Body of pancreas (tissue), 2 donors: ENCODE measurements around a stretch of chr3.

GRCh38 chr3:128152555-128153065 is 671 bp upstream of the EEFSEC start:
- PRO-cap, result no peak
- RAMPAGE, long total RNA, 2 experiments, result no peak in any of the 2 experiments

DNA sequence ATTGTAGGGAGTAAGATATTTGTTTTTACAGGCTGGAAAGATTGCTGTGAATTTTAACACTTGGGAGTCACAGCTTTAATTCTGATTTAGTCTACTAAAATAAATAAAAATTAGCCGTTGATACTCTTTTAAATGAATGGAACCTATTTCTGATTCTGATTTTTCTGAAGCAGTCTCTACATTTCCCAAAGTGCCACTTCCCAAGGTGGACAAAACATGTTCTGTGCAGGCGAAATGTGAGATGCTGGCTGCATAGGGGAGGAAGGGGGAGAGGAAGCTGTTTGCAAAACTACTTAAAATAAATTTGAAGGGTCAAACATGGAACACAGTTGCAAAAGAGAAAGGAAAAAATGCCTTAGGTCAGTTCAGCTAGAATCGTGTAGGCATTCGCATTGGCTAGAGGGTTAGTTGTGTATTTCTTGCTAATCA is 25.7 kb downstream of the EEFSEC start:
- PRO-cap, result no peak
- RAMPAGE, long total RNA, 2 experiments, result no peak in any of the 2 experiments

DNA sequence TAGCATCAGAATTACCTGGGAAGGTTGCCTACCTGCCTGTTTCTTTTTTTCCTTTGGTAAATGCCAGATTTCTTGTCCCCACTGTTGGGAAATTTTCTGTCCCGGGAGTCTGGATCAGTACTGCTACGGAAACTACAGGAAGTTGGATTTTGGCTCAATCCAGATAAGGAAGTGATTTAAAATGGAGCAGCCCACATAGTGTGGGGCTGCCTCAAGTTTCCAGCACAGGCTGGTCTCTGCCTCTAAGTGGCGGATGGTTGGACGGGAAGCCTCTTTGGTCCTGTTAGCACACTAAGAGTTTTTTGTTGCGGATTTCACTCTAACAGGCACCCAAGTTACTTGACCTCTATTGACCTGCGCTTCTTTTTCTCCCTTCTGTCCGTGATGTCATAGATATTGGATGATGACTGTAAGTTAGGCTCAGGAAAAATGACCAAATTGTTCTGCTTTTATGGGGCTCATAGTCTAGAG is 54.7 kb downstream of the EEFSEC start:
- PRO-cap, result no peak
- RAMPAGE, long total RNA, 2 experiments, result no peak in any of the 2 experiments

- PRO-cap, result no peak
- RAMPAGE, long total RNA, 2 experiments, result no peak in any of the 2 experiments
These were observed 125.7 kb downstream of the EEFSEC start for GRCh38 chr3:128278867-128279437.

DNA sequence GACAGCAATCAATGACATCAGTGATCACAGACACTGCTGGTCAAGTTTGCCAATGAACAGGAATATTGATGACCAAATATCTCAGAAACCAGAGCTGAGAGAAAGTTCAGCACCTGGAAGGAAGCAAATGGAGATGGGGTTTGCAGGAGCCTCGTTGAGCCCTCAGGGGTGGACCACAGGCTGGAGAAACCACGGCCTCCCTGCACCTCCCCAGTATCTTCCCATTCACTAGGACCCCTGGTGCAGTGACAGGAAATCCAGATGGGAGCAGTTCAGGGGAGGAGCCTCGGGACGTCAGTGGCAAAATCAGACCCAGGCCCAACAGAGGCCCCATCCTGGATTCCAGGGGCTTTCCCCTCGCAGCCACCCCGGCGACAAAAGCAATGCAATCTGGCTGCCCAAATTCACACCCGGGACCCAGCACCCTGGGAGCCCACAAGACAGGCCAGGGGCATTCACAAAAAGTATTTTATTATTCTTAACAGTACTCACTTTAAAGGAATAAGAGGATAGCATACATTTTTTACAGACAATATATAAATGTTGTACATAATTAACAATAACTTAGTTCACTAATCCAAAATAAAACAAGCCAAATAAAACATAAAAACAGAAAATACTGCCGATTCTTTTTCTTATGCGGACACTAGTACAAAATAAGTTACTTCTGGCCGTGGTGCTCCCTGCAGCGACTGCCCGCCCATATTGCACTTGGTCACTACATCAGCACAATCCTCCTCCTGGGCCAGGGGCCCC is 12.5 kb upstream of the DNAJB8 start:
- PRO-cap, result no peak
- RAMPAGE, long total RNA, 2 experiments, result no peak in any of the 2 experiments

DNA sequence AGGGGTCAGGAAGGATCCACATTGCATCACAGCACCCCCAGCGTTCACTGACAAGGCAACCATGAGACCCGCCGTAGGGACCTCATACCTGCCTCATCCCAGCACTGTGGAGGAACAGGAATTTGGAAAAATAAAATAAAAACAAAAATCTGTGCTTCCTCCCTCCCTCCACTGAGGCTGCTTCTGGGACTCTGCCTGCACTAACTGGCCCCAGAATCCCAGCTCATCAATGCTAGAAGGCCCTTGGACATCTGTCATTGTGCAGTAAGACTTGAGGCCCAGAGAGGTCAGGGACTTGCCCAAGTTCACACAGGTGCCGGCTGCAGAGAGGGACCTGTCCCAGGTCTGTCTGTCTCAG is 37.3 kb downstream of the RPN1 start:
- PRO-cap, result no peak
- RAMPAGE, long total RNA, 2 experiments, result no peak in any of the 2 experiments

DNA sequence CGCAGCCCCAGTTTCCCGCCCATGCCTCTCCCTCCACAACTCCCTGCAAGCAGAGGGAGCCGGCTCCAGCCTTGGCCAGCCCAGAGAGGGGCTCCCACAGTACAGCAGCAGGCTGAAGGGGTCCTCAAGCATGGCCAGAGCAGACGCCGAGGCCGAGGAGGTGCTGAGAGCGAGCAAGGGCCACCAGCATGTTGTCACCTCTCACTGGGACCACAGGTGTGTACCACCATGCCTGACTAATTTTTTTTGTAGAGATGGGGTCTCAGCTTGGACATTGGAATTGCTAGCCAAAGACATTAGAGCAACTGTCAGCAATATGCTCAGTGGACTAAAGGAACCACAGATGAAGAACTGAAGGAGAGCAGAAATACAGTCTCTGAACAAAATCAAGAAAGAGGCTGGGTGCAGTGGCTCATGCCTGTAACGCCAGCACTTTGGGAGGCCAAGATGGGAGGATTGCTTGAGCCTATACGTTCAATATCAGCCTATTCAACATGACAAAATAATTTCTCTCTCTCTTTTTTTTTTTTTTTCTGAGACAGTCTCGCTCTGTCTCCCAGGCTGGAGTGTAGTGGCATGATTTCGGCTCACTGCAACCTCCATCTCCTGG is 17.4 kb downstream of the RAB7A start:
- PRO-cap, result no peak
- RAMPAGE, long total RNA, 2 experiments, result no peak in any of the 2 experiments

GRCh38 chr3:128757185-128757885 is 31.4 kb downstream of the RAB7A start:
- PRO-cap, result no peak
- RAMPAGE, long total RNA, 2 experiments, result no peak in any of the 2 experiments

DNA sequence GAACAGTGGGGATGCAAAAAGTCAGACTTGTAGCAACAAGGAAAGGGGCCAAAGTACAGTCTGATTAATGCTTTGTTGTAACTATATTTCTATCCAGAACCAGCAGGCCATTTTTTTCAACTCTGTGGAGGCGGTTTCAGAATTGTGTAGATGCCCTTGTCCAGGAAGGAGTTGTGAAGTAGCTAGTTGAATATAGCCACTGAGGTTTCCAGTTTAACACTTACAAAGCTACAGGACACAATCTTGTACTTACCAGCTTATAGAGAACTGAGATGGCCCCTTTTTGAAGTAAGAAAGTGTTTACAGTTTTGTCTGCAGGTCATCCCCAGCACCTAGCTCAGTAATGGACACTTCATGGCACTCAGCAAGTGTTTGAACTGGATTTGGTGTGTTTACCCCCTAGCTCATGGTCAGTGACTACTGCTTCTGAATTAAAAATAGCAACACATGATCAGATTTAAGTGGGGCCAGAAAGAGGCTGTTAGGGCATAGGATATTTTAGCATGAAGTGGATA is 54.3 kb downstream of the RAB7A start:
- PRO-cap, result no peak
- RAMPAGE, long total RNA, 2 experiments, result no peak in any of the 2 experiments

- PRO-cap, result no peak
- RAMPAGE, long total RNA, 2 experiments, result no peak in any of the 2 experiments
These were observed 71.9 kb downstream of the RAB7A start for GRCh38 chr3:128797781-128798346.

DNA sequence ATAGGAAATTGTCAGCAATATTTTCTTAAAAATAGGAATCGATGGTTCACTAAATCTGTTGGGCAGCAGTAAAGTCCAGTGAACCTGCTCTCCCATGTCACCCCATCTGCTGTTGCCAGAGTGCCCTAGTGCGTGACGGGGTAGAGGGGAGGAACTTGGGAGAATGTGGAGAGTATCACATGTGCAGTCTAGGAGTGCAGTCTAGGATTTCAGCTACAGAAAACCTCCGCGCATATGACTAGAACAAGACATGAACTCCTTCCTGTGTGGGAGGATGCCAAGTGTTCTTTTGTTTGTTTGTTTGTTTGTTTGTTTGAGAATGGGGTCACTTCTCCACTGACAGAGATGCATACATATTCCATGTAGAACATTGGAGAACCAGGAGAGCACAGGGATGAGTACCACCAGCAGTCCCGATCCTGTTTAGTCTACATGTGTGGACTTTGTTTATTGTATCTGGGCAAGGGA is 74.6 kb upstream of the ACAD9 start:
- PRO-cap, result no peak
- RAMPAGE, long total RNA, 2 experiments, result no peak in any of the 2 experiments

DNA sequence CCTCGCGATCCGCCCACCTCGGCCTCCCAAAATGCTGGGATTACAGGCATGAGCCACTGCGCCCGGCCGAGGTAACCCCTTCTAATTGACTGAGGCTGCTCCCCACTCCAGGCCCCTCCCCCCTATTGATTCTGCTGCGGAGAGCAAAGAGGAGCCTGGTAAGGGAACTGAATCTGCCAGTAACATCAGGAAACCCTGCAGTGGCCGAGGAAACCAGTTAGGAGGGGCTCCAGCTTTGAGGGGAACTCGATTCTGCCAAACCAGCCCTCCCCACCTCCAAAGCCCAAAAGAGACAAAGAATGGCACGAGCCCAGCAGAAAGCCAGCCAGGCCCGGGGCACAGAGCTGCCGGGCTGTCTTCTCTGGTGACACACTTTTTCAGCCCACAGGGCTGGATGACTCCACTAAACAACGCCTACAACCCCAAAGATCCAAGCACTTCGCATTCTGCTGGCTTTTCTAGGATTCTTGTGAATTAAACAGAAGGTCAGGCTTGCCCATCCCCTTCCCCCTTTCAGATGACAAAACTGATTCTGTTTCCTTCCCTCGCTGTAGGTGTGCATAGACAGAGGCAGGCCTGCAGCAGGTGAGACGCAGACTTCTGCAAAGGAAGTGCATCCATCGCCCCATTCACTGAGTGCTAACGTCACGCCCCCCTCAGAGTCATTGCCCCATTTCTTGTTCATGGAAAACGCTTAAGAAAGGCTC is 14.9 kb upstream of the ACAD9 start:
- PRO-cap, result no peak
- RAMPAGE, long total RNA, 2 experiments, result no peak in any of the 2 experiments

- PRO-cap, result no peak
- RAMPAGE, long total RNA, 2 experiments, result no peak in any of the 2 experiments
These were observed 2.0 kb upstream of the EFCC1 start for GRCh38 chr3:128999002-128999547.

DNA sequence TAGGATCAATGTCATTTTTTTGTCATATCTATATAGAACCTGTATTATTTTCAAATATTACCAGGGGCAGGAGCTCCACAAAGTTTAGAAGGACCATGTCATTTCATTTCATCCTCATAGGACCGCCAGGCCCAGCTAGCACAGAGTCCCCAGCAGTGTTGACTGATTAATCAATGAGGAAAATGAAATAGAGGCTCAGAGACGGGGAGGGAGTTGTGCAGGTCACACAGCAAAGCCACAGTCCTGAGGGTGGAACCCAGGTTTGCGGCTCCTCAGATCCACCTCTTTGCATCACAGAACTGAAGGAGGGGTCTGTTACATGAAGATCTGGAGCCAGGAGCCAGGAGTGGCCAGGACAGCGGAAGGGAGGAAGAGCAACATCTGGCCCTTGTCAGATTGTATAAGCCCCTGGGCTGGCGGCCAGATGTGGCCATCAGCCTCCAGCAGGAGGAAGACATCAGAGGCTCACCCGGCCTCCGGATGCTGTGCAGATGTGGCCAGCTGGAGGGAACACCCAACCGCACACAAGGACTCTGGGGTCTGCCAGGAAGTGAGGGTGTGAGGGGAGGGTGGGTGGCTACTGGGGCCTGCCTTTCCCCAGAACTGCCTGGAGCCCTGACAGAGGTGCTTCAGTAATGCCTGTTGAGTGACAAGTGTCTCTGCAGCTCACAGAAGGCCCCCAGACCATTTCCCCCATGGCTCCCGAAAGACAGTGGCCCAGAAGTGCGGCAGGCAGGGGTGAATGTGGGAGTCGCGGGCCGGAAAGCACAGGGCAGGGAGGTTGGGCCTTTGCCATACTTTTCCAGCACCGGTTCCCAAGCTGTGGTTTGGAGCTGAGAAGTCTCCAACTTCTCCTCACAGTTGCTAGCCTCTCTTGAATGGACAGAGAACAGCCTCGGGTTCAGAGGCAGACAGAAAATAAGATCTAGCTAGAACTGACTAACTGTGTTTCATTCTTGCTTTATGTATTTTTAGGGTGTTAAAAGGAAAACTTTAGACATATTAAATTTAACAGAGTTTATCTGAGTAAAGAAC is 21.3 kb downstream of the EFCC1 start:
- PRO-cap, result no peak
- RAMPAGE, long total RNA, 2 experiments, result no peak in any of the 2 experiments

GRCh38 chr3:129054479-129055247 is 5.9 kb upstream of the GP9 start:
- PRO-cap, result unidirectional peak, minus-strand start at chr3:129054856
- RAMPAGE, long total RNA, 2 experiments, result no peak in any of the 2 experiments

DNA sequence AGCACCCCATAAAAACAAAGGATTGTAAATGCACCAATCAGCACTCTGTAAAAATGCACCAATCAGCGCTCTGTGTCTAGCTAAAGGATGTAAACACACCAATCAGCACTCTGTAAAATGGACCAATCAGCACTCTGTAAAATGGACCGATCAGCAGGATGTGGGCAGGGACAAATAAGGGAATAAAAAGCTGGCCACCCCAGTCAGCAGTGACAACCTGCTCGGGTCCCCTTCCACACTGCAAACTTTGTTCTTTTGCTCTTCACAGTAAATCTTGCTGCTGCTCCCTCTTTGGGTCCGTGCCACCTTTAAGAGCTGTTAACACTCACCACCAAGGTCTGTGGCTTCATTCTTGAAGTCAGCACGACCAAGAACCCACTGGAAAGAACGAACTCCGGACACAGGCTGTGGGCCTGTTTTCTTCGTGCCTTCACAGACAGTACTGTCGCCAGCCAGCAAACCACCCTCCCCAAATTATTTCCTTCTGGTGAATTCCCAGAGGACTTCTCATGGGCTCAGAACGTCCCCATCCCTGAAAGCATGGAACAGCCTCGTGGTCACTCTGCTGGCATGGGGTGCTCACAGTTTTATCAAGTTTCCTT is 9.0 kb downstream of the GP9 start:
- PRO-cap, result no peak
- RAMPAGE, long total RNA, 2 experiments, result no peak in any of the 2 experiments

DNA sequence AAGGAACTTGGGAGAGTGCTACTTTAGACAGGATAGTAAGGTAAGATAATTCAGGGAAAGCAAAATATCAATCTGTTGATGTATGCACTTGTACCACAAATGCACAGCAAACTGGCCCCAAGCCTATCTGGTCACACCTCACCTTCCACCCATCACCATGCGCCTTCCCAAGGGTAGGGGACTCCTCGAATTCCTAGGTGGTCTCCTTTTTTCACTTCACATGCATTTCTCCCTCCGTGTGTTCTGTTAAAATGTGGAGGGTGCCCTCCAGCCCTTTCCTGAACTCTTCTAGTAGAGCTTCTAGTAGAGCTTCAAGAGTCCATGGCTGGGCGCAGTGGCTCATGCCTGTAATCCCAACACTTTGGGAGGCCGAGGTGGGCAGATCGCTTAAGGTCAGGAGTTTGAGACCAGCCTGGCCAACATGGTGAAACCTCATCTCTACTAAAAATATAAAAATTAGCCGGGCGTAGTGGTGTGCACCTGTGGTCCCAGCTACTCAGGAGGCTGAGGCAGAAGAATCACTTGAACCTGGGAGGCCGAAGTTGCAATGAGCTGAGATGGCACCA is 10.6 kb downstream of the RAB43 start:
- PRO-cap, result no peak
- RAMPAGE, long total RNA, 2 experiments, result no peak in any of the 2 experiments

DNA sequence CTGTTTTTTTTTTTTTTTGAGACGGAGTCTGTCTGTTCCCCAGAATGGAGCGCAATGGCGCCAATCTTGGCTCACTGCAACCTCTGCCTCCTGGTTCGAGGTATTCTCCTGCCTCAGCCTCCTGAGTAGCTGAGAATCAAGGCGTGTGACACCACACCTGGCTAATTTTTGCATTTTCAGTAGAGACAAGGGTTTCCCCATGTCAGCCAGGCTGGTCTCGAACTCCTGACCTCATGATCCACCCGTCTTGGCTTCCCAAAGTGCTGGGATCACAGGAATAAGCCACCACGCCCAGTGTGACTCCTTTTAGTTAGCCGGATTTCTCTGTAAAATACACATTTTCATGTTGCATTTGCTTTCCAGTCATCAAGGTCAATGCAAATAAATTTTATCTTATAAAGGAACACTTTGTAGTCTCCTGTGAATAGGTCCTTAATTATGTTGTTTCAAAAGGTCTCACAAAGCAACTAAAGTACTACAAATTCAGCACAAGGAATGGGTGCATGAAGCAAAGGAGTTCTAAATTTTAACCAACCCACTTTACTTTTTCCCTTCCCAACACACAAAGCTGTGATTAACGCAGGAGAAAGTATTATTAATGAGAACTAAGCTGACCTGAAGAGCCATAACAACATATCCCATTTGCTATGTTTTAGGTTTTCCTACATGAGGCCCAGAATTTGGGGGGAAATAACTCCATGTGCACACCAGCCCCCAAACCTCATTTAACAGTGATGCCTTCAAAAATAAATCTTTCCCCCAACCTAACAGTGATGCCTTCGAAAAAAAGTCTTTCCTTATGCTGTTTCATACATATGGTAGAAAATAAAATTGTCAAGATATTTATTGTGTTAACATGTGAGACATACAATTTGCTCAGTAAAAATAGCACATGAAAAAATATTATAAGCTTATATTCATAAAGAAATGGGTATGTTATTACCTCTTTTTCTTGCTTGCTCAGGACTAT is 6.4 kb upstream of the ISY1 start:
- PRO-cap, result no peak
- RAMPAGE, long total RNA, 2 experiments, result no peak in any of the 2 experiments

- PRO-cap, result no peak
- RAMPAGE, long total RNA, 2 experiments, result no peak in any of the 2 experiments
These were observed 27.5 kb upstream of the CNBP start for GRCh38 chr3:129211283-129211605.

- PRO-cap, result no peak
- RAMPAGE, long total RNA, 2 experiments, result no peak in any of the 2 experiments
These were observed 43.7 kb downstream of the EFCAB12 start for GRCh38 chr3:129384515-129385331.